Cardiac septum (tissue), 1 donor: ENCODE results near the genes RPS6 and IZUMO3.

GRCh38 chr9:19231542-19232090, 1.1 kb downstream of the DENND4C start:
- PRO-cap, result no peak

- PRO-cap, result no peak
Observed at GRCh38 chr9:19232091-19232573, 1.6 kb downstream of the DENND4C start.

GRCh38 chr9:19379089-19379610, 886 bp downstream of the RPS6 start:
- PRO-cap, result no peak

DNA sequence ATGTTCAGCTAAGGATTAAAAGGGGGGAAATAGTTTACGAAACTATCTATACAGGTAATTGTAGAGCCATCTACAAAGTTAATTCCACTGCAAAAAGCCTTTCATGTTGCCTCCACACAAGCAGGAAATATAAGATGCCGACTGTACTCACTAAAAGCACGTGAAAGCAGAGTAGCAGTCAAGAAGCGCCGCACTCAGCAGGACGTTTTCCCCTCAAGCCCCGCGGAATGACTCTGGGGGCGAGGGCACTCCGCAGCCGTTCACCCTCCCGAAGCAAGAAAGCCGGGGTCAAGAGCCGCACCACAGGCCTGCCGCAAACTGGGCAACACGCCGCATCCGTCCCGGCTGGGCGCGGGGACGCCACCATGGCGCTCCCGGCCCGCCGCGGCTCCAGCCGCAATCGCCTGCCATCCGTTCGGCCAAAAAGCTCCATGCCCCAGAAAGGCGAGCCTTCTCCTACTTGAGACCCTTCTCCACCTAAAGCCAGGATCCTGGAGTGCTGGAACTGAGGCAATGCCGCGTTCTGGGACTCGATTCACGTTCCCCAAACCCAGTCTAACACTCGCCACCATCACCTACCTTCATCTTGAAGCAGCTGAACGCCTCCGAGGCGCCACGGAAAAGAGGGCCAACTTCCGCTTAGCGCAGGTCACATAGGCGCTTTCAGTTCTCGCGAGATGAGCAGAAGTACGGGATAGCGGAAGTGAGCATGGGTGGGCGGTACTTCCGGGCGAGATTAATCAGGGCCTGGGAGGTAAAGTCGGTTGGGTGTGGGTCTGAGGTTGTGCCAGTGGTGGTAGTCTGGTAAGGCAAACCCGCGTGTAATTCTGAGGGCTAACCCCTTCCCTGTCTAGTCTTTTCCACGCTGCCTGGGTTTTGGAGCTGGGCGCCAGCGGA, at the start of gene RPS6:
Gene RPS6 (minus strand): TSS at position 626 of the 897 bp plus-strand sequence.
- PRO-cap, result bidirectional peak, plus-strand start at position 739 of the sequence, minus-strand start at position 626 of the sequence

GRCh38 chr9:19408310-19408609, 549 bp upstream of the ACER2 start:
- PRO-cap, result unidirectional peak, plus-strand start at chr9:19408495

DNA sequence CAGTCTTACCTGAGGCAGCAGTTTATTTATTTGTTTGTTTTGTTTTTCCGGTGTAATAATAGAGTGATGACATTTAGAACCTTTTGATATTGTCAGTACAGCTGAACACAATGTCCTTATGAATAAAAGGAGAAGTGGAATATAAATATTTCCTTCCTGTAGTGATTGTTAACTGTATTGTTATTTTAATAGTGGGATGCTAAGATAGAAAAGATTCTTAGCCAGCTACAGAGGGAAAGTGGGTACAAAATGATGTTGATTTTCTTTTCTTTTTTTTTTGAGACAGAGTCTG, 34.7 kb downstream of the FOCAD start:
- PRO-cap, result no peak

DNA sequence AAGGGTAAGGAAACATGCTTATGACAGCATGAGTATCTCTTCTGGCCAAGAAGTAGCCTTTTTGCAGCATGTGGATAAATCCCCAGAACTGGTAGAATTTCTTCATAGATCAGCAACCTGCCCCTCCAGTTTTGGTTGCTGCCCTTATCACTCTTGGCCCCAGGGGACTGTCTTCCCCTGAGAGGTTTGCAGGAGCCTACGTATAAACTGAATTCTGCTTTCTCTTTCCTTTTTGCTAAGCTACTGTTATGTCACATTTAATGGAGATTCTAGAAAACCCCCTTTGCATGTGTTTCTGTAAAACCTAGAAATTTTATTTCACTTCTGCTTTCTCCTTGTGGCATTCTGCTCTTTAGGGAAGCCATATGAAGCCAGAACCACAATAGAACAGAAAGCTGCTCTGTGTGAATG, 3.5 kb downstream of the IFNA2 start:
- PRO-cap, result no peak

GRCh38 chr9:21803665-21803950, 1.2 kb downstream of the MTAP start:
- PRO-cap, result no peak

GRCh38 chr9:21843617-21843907, 41.1 kb downstream of the MTAP start:
- PRO-cap, result no peak

DNA sequence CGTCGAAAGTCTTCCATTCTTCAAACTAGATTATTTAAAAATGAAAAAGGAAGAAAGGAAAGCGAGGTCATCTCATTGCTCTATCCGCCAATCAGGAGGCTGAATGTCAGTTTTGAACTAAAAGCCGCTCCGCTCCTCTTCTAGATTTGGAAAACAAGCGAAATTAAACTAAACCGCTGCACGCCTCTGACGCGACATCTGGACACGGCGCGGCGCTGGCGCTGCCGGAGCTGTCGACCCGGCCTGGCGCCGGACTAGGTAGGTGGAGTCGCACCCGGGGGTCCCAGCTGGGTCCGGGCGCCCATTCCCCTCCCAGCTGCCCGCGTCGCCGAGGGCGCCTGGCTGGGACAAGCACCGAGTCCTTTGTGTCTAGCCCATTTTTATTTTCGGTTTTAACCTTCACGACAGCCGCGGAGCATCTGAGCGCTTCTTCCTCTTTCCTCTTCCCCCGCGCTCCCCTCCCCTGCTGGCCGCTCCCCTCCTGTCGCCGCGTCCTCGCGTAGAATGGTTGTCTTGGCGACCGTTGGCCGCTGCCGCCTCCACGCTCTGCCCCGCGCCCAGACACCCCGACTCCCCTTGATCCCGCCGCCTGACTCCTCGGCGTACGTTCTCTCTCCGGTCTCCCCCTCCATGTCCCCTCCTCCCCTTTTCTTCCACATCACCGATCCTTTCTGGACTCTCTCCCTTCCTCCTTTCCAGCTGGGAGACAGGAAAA, 14.0 kb downstream of the CDKN2B start:
- PRO-cap, result bidirectional peak, plus-strand start at position 560 of the sequence, minus-strand start at position 365 of the sequence

DNA sequence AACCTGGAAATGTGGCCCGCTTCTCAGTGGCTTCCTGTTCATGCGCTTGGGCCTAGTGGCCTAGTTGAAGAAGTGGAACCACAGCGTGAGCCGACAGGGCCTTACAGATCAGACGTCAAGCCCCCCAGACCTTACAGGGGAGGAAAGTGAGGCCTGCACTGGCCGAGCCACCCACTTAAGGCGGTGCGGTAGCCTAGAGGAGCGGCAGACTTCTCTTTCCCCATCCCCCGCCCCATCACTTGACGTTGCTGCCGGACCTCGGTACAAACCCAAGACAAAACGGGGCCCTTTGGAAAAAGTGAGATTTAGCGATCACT, 13.2 kb downstream of the CDKN2B start:
- PRO-cap, result no peak

DNA sequence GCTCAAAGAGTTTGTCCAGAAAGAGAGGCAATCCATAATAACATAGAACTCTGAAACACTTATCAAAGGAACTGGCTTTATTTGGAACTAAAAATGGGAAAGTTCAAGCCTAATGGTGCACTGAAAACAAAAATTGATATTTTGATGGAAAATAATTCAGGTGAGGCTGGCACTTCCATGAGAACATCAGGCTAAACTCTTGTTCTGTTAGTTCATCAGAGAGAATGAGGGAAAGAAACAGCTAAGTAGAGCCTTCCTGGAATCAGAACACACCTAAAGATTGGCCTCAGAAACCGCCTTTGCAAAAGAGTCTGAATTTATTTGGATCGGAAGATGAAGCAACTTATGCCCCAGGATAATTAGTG, 362.0 kb downstream of the ELAVL2 start:
- PRO-cap, result no peak

DNA sequence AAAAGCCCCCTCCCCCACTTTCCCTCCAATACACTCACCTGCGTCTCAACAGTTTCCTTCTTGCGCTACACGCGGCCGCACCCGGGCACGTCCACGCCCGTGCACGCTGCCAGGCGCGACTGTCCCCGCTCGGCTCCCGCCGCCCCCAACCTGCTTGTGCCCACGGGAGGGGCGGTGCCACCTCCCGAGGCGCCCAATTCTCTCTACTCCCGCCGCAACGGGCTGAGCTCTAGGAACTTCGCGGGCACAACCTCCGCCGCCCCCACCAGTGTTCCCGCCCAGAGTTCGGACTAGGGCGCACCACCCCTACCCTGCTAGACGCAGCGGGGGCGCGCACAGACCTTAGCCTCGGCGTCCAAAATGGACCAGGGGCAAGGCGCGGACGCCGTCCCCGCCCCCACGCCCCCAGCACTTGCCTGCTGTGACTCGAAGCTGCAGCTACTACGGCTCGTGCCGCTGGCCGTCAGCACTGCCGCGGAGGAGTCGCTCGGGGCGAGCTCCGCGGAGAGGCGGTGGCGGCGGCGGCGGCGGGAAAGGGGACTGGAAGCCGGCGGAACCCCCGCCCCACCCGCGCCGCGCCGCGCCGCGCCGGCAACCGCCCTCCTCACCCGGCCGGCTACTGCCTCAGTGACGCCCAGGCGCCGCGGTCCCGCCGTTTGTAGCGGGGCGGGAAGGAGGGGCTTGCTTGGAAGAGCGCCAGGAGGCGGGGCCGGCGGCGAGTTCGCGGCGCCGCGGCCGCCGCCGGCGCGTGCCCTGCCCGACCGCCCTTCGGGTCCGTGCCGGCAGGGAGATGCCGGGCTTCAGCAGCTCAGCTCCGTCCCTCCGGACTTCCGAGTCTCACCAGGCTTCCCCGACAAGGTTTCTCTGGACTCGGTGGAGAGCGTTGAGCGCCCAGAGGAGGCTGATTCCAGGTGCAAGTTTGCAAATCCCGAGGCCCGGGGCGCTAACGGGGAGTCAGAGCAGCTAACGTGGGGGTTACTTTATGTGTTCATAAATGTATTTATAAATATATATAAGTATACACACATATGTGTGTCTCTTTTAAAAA, 4.5 kb downstream of the ELAVL2 start:
- PRO-cap, result unidirectional peak, minus-strand start at position 629 of the sequence

DNA sequence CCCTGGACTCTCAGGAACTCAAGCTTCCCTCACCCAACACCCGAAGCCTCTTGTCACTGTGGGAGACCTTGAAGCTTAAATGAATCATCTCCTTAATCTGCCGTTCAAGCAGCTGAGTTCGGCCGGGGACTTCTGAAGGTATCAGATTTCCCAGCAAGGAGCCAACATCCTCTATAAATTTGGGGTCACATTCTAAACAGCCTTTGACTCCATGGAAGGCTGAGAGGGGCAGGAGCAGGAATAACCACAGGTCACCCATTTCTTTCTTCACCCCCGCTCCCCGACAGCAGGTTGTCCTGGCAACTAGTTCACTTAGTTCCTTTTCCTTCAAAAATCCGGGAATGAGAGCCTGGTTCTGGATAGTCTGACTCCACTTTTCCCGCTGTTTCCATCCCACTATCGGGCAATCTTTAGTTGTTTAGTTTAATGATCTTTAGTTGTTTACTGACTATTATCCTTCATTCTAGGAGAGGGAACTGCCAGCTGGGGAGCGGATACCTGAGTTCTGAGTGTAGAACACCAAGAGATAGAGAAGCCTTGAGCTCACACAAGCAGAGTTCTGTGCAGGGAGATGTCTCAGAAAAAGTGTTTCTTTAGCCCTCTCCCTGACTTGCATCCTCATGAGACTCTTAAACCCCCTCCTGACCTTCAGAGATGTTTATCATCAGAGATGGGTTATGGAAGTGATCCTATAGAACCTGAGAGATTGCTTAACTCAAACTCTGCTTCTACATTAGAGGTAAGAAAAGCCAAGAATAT, at the start of gene IZUMO3:
Gene IZUMO3 (minus strand): TSS at position 507 of the 759 bp plus-strand sequence.
- PRO-cap, result no peak

DNA sequence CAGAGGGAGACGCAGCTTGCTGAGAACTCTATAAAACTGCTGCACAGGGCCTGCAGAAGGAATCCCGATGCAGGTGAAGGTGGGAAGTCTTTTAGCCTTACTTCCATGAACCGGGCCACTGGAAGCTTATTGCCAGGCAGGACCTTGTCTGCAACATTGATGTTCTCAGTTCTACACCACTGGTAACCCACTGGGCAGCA, 489.8 kb downstream of the TUSC1 start:
- PRO-cap, result unidirectional peak, plus-strand start at position 58 of the sequence

- PRO-cap, result bidirectional peak, plus-strand start at chr9:25677708, minus-strand start at chr9:25677536
Observed at GRCh38 chr9:25677156-25677746, 993 bp downstream of the TUSC1 start.

DNA sequence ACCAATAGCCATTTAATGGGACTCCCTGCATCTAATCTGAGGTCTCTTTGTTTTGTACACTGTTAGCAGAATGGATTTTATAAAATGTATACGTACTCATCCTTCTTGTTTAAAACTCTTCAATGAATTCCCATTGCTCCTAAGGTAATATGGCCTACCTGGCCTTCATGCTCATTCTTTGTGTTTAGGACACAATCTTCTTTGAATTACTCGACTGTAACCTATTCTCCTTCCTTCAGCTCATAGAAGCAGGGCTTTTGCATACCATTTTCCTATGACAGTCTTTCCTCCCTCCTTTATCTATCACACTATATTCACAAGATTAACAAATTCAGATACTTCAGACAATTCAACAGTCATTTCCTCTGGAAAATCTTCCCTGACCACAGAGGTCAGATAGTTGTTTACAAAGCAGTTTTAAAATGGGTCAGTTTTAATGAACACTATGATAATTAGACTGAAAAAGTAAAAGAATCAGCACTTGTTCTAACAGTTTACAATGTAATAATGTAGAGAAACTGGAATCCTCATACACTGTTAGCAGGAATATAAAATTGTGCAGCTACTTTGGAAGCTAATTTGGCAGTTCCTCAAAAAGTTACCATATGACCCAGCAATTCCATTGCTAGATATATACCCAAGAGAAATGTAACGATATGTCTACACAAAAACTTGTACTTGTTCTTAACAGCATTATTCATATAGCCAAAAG, 4.3 kb downstream of the CAAP1 start:
- PRO-cap, result no peak

DNA sequence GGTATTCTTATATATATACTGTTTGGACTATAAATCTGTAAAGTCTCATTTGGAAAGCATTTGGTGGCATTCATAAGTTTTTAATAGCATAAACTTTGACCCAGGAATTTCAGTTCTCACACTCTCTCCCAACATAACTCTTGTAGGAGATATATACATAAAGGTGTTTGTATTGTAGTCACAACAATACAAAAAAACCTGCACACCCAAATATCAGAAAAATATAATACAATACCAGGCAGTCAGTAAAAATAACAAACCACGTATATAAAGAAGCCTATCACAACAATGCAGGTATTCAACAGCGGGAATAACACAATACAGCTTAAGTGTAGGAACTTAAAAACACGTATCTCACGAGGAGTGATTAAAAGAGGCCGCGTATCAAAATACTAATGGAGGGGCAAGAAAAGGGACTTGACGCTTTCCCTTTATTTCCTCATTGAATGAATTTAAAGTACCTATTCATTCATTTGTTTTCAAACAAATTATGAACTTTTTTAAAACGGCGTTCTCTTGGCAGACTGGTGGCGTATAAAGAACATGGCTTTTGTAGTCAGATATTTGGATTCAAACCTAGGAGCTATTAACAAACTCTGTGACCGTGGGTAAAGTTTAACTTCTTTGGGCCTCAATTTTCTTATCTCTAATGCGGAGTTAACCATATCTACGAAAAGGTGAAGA, 1.1 kb downstream of the CAAP1 start:
- PRO-cap, result no peak

DNA sequence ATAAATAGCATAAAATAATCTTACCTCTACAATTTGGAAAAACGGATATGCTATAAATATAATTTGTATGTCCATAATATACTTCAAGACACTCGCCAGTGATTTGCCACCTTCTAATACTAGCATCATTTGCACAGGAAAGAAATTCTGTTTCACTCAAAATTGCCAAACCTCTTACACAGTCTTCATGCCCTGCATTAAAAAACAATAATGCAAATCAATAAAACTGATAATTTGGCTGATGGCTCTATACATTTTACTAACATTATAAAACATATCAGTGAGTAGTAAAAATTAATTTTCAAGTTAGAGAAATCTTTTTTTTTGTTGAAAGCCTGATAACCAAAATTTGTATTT, 20.7 kb downstream of the PLAA start:
- PRO-cap, result no peak

DNA sequence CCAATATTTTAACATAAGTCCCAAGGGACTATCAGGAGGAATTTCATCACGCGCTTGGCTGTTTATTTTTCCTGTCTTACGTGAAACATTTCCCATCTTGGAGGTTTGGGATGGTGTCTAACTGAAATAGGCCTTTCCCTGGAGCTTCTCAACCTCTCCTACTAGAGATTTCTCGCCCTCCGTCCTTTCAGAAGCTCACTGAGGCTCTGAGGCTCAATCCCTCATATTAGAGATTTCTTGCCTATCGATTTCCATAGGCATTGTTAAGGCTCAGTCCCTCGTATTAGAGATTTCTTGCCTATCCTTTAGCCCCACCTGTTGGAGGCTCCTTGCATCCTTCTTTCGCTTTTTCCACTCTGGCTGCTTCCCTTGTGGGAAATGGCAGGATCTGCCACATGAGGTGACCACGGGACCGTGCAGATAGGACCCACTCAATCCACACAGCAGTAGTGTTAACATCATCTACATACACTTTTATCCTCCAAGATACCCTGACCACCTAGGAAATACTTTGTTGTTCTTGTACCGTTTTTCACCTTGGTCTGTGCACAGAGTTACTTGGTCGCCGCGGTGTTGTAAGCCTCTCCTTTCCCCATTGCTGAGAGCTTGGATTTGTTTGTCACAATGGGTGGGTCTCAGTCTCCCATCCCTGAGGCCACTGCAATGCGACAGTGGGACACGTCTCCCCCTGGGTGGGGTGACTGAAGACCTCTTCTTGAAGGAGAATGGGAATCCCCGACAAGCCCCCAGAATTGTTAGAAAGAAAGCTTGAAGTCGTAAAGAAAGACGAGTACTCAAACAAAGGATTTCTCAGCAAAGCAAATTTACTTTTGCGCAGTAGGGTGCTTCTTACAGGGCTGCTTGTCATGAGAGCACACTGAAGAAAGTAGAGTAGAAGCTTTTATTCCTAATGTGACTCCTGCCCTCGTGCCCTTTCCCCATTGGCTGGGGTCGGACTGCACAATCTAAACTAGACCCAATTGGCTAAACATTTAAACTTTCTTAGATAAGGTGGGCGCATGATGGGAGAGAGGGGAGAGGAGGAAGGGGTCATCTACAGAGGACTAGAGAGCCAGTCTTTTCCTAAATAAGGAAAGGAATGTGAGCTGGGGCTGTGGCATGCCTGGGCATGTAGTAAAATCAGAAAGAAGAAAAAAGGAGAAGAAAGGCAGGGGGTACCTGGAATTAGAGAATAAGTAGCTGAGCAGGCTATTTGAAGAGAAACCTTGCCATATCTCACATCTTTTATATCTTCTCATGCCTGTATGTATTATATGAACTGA, 19.7 kb downstream of the IFT74 start:
- PRO-cap, result no peak